Diencephalon (tissue), 2 donors: Measurements from ENCODE around the genes TSPY3, USP9Y, VCY1B, CDY2A, RBMY1B, RBMY1A1 and PRY2.

- RAMPAGE, long total RNA, result no peak
Observed at GRCh38 chrY:4036167-4036617, 457.3 kb downstream of the TGIF2LY start.

GRCh38 chrY:7272498-7273263 lies 361.1 kb upstream of the AMELY start:
- RAMPAGE, long total RNA, result no peak

- RAMPAGE, long total RNA, result no peak
Observed at GRCh38 chrY:7289867-7290278, 378.3 kb upstream of the AMELY start.

- RAMPAGE, long total RNA, result no peak
Observed at GRCh38 chrY:9398148-9398568, at the start of gene TSPY3. TSPY3 (plus strand) TSS chrY:9398421.

GRCh38 chrY:9580496-9580823 lies 52.8 kb downstream of the TSPY10 start:
- RAMPAGE, long total RNA, result no peak

- RAMPAGE, long total RNA, result no peak
Observed at GRCh38 chrY:10197407-10198272, 670.0 kb downstream of the TSPY10 start.

DNA sequence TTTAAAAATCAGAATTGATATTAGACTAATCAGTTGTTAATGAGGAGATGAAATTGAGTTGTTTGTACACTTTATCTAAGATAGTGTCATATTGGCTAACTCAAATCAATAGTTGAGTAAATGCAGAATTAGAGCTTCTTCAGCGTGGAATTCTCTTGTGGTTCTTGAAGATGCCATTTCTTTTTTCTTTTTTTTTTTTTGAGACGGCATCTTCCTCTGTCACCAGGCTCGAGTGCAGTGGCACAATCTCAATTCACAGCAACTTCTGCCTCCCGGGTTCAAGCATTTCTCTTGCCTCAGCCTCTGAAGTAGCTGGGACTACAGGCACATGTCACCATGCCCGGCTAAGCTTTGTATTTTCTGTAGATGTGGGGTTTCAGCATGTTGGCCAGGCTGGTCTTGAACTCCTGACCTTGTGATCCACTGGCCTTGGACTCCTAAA lies 1584.1 kb upstream of the USP9Y start:
- RAMPAGE, long total RNA, result no peak

DNA sequence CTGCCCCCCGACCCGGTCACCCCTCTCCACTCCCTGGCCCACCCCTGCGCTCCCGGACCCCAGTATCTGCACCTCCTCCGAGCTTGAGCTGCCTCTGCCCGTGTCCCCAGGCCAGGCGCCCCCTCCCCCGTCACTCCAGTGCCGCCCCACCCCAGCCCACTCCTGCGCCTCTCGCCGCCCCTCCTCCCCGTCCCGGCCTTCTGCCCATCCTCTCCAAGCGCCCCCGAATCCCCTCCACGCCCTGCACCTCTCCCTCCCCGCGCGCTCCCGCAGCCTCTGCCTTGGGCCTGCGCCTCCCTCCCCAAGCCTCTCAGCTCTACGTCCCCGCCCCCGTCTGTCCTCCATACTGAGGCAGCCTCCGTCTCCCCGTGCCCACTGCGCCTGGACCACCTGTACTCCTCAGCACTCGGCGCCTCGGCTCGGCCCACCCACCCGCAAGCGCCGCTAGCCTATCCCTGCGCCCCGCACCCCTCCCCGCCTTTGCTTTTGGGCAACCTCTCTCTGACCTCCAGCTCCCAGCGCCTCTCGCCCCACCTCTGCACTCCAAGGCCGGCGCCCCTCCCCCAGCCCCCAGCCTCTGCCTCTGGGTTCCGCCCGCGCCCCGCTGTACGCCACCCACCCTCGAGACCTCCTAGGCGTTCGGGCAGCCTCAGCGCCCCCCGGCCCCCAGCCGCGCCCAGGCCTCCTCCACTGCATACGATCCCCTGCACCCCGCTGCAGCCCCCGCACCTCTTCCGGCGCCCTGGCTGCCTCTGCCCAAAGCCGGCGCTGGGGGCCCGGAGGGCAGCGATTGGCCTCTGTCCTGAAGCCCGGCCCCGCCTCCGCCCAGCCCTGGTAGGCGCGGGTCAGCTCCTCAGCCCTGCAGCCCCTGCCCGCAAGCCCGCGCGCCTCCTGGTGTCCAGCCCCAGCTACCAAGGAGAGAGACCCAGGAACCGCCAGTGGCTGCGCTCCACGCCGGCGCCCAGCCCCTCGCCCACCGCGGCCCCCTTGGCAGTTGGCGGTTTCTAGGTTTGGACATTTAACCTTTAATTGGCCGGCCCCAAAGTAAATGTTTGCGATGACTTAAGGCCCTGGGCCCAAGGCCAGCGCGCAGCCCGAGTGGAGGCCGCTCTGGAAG lies 279.9 kb upstream of the USP9Y start:
- RAMPAGE, long total RNA, result no peak

DNA sequence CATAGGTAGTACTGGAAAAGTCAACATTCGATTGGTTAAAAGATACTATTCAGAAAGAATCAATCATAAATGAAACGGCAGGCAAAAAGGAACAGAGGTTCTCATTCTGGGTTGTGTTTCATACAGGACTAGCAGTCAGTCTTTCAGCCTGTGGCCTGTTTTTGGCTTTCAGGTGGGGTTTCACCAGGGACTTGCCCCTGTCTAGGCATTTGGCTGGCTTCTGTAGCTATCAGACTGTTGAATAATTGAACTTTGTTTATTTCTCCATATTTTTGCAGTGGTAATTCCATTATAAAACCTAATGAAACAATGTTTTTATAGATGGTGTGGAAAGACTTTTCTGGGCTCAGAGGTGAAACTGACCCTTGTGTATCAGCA lies at the start of gene USP9Y:
USP9Y (plus strand) TSS at position 239 of the 378 bp plus-strand sequence.
- RAMPAGE, long total RNA, result no peak

DNA sequence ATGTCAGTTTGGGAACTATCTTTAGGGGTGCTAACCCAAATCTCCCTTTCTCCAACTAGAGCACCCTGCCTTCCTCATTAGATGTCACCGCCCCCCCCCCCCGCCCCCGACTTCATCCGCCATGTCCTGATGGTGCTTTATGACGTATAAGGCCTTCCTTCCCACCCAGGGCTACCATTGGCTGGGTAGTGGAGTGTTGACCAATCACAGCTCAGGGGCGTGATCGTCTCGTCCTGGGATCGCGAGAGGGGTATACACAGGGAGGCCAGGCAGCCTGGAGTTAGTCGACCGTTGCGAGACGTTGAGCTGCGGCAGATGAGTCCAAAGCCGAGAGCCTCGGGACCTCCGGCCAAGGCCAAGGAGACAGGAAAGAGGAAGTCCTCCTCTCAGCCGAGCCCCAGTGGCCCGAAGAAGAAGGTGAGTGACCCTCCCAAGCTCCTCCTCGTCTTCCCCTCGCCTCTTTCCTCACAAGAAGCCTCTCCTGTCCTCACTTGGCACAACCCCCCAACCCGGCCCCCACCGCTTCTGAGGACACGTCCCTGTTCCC lies at the start of gene VCY1B:
VCY1B (plus strand) TSS at position 253 of the 547 bp plus-strand sequence.
- RAMPAGE, long total RNA, result no peak

DNA sequence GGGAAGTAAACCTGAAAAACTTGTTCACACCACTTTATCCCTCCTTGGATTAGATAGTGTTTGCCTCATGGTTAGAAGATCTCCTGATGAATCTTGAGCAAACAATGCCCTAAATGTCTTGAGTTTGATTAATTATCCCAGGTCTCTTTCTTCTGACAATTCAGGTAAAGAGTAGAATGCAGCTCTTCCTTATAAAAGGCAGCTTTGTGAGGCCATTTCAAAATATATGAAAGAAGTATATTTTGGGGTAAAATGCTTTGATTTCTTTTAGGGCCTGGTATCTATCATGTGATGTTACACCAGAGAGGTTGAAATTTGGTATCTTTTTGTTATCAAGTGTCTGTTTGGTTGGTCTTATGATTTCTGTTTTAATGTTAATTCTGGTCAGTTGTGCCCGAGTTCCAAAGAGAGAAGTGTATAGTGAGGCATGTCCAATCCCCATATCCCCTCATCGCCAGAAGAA lies 34.9 kb downstream of the NLGN4Y start:
- RAMPAGE, long total RNA, result no peak

- RAMPAGE, long total RNA, result no peak
Observed at GRCh38 chrY:18025570-18025937, at the start of gene CDY2A. CDY2A (plus strand) TSS chrY:18025787.

DNA sequence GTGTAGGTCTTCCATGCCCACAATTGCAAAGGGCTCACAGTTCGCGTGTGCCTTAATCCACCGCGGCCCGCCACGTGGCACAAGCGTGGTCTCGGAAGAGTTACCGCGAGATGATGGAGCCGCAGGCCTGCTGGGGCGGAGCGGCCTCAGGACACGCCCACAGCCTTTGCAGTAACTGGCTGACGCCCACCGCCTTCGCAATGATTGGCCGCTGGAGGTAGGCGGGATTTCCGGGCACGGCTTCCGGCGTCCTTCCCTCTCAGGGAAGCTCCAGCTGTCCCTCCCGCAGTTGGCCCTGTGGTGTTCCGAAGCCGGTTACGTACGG lies at the start of gene RBMY1B:
RBMY1B (plus strand) TSS at position 227 of the 325 bp plus-strand sequence.
- RAMPAGE, long total RNA, result no peak

- RAMPAGE, long total RNA, result no peak
Observed at GRCh38 chrY:21534672-21535122, at the start of gene RBMY1A1. RBMY1A1 (plus strand) TSS chrY:21534879.

GRCh38 chrY:22095954-22096230 lies at the start of gene PRY2:
PRY2 (minus strand) TSS chrY:22096007.
- RAMPAGE, long total RNA, result no peak